Amniotic epithelial cell (primary cell): ENCODE measurements around a stretch of chr3.

DNA sequence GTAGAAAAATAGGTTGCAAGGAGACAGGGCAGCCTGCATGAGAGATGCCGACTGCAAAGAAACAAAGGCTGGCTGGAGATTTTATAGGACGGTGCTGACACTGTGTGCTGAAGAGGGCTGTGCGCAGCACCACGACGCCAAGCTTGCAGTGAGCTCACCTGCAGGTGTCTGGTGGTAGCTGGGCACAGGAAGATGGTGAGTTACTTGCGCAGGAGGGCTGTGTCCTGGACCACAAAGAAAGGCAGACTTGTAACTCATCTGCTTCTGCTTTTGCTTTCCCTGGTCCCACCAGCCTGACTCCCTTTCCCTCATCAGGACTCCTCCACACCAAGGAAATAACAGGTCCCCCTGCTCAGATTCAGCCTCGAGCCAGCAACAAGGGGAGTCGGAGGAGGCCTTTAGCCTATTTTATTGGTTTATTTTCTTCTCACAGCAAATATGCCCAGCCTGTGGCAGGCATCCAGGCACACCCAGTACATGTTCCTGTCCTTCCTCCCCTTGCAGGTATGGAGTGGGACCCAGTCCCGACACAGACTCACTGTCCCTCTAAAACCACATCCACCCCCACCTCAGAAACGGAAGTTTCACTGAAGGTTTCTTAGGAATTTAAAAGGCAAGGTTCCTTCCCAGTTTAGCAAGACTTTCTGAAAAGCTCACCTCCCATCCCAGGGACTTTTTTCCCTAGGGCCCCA is 35.6 kb upstream of the FLNB start:
- RRBS: no CpG with 5 or more reads among the region's 10 CpGs

DNA sequence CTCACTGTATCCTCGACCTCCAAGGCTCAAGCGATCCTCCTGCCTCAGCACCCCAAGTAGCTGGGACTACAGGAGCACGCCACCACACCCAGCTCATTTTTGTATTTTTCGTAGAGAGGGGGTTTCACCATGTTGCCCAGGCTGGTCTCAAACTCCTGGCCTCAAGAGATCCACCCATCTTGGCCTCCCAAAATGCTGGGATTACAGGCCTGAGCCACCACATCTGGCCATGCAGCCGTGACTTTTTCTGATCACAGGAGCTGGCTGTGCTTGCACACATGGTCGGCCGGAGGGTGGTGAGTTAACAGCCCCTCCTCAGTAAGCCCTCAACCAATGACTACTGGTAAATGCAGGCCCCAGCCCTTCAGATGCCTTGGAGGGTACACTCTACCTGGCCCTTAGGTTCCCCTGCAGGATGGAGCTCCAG is 25.0 kb upstream of the FLNB start:
- RRBS: no CpG with 5 or more reads among the region's 7 CpGs

DNA sequence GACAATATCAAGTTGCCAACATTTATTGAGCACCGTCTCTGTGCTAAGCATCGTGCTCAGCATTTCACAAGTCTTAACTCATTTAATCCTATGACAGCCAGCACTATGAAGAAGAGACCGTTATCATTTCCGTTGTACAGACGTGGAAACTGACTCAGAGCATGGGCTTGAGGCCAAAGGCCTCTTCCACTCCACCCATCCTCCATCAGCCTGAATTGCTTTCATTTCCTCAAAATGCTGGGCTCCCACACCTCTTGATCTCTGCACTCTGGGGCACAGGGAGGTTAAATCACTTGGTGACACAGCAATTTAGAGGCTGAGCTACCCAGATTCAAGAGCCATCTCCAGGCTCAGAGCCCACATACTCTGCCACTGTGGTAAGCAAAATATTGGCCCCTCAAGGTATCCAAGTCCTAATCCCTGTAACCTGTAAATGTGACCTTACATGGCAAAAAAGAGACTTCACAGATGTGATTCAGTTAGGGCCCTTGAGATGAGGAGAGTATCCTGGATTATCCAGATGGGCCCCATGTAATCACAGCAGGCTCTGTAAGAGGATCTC is 24.4 kb upstream of the FLNB start:
- RRBS: no CpG with 5 or more reads among the region's 5 CpGs

- RRBS: no CpG with 5 or more reads among the region's 21 CpGs
These were observed 43.3 kb downstream of the FLNB start for GRCh38 chr3:58051235-58052154.

GRCh38 chr3:58065704-58066026 is 57.4 kb downstream of the FLNB start:
- RRBS: no CpG with 5 or more reads among the region's 4 CpGs

DNA sequence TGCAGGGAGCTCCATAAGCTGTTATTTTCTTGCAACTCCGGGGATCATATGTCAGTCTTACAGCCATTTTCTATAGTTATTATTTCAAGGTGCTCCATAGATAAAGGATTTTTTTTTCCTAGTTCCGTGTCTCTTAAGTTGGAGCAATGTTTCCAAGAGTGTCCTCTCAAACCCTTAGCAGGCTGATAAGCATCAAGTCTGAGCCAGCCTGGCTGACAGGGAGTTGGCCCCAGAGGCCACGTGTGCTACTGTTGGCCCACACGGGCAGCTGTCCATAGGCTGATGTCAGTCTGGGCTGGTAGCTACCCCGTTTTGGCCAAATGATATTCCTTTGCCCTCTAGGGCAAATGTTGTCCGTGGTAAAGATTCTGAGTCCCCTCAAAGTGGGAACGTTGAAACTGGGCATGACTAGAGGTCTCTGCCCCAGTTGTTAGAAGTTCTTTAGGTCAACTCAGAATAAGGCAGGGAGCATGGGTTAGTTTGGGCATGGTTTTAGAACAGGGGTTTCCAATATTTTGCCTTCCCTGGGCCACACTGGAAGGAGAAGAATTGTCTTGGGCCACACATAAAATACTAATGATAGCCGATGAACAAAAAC is 99.4 kb downstream of the FLNB start:
- RRBS: no CpG with 5 or more reads among the region's 8 CpGs

- RRBS: no CpG with 5 or more reads among the region's 15 CpGs
These were observed 99.1 kb downstream of the DNASE1L3 start for GRCh38 chr3:58111438-58112248.

DNA sequence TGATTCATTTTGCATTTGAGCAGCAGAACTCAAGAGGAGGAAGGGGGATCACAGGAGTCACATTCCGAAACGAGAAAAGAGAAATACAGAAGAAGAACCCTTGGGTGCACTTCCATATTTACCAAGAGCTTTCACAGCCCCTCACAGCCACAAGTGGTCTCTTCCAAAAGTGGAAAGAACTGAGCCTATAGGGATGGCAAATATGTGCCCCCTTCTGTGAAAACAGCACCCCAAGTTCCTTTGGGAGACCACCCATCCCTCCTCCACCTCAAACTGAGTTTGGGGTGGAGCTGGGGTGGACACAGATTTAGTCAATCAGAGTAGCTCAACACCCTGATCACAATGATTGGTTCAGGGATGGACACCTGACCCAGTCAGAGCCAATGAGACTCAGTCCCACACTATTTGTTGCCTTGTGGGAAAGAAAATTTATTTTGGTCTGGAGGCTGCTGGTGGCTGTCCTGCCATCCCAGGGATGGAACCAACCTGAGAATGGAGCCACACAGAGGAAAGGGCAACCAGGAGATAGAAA is 10.8 kb downstream of the DNASE1L3 start:
- RRBS: no CpG with 5 or more reads among the region's 2 CpGs

DNA sequence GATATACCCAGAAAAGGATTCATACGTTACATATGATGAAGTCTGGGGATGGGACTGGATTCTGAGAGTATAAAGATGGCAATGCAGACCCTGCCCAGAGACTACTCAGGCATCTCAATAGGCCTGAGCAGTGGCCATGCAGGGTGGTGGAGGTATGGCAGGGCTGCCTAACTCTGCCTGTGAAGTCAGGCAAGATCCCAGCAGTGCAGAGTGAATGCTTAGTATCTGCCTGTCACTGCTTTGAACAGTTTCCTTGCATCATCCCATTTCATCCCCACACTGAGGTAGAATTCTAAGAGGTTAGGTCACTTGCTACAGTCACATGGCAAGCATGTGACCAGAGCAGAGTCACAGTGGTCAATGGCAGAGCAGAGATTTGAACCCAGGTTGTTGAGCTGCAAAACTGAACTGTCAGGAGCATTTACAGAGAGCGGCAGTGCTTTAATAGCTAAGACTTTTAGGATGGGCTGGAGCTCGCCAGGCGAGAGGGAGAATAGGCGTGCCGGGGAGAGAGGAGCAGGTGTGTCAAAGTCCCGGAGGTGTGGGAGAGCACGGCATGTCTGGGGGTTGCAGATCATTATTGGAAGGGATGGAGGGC is 4.1 kb downstream of the ABHD6 start:
- RRBS: no CpG with 5 or more reads among the region's 8 CpGs

GRCh38 chr3:58353922-58354664 is 21.4 kb downstream of the PXK start:
- RRBS: no CpG with 5 or more reads among the region's 9 CpGs

GRCh38 chr3:58532702-58533479 is 4.1 kb downstream of the ACOX2 start:
- RRBS: no CpG with 5 or more reads among the region's 12 CpGs

DNA sequence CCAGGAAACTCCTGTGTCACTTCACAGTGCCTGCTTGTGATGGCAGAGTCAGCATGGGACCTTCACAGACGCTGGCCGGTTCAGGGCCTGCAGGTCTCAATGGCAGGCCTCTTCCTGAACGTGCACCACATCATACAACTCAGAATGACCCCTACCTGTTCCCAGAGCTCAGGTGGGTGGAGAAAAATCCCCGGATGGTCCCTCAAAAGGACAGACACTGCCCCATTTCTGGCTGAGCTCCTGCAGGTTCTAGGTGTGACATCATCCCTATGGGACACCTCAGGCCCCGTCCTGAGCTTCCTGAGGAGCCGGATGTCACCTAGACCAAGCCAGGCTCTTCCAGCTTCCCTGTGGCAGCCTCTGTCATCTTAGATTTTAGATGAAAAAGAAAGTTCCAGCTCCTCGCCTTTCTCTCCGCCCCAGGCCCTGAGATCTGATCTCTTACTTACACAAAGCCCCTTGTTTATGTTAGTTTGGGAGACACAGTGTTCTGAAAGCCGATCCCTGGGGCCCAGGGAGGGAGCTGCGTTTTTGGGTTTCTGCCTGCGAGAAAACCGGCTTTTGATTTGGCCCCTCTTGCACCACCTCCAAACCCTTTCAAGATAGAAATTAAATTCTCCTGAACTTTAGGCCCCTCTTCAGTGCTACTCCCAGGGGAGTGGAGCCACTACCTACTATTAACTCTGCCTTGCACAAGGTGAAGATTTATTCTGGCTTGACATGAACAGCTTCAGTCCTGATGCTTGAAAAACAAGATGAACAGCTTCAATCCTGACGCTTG is 40.1 kb upstream of the FAM107A start:
- RRBS: no CpG with 5 or more reads among the region's 13 CpGs

DNA sequence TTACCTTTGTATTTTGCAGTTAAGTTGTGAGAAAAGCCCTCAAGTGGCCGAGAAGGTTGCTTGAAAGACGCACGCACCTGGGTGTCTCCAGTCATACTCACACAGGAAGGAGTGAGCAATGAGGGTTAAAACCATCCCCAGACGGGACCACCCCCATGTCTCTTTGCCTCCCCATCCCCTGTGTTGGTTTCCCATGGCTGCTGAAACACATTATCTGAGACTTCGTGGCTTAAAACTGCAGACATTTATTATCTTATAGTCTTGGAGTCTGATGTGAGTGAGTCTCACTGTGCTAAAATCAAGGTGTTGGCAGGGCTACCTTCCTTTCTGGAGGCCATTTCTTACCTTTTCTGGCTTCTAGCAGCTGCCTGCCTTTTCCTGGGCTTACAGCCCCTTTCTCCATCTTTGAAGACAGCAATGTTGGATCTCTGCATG is 376.2 kb upstream of the CFAP20DC start:
- RRBS: no CpG with 5 or more reads among the region's 5 CpGs

DNA sequence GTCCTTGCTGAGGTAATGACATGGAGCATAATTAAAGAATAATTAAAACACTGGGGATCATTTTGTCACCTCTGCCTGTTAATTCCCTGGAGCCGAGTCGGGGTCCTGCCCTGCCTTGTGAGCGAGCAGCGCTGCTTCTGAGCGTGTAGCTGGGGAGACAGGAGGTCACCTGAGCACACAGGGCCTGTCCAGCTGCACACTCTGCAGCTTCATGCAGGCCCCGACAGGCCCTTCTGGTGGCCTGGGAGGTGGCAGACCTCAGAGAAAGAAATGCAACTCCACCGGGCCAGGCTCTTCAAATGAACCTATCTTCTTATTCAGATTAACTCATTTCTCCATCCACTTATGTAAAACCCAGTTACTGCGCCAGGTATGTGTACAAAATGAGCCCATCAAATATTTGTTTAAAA is 628.2 kb upstream of the CFAP20DC start:
- RRBS: no CpG with 5 or more reads among the region's 8 CpGs

- RRBS: no CpG with 5 or more reads among the region's 8 CpGs
These were observed 998.7 kb upstream of the CFAP20DC start for GRCh38 chr3:60048521-60048988.

- RRBS: no CpG with 5 or more reads among the region's 5 CpGs
These were observed 824.6 kb downstream of the FHIT start for GRCh38 chr3:60426613-60427073.

- RRBS: 1% methylated on average over 17 of the region's 51 CpGs
These were observed 1.6 kb downstream of the PTPRG start for GRCh38 chr3:61562790-61563480.

- RRBS: no CpG with 5 or more reads among the region's 2 CpGs
These were observed 195.4 kb downstream of the PTPRG start for GRCh38 chr3:61756683-61757341.

DNA sequence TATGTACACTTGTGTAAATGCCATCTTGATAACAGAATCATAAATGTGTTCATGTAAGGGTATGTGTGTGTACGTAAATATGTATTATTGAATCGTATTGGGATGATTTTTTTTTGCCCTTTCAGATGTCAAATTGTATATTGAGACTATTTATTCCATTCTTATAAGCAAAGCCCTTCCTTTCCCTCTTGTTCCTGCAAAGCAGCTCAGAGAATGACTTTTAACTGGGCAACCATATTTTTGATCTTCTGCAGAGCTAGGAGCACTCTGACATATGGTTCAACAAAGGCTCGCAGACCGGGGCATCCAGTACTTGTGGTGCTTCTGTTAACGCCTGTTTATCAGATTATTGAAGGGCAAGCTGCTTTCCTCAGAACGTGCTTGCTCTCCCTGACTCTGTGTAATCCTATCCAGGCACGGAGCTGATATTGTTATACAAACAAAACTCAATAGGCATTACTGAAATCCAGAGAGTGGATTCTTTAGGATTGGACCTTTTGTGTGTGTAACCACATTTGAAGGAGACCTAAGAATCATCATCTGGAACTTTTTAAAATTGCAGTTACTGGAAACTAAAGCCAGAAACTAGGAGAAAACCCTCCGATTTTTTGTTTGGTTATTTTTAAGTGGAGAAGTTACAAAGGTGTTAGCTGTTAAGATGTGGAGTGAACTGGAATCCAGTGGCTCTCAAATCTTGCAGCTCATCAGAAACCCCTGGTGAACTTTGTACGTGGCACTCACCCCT is 246.5 kb downstream of the PTPRG start:
- RRBS: no CpG with 5 or more reads among the region's 9 CpGs

GRCh38 chr3:61808419-61809603 is 247.4 kb downstream of the PTPRG start:
- RRBS: no CpG with 5 or more reads among the region's 7 CpGs